PC-3 (cell line): ENCODE measurements around the genes LSM2, PRRT1, HLA-DOB and PSMB8.

GRCh38 chr6:31806371-31807255 is at the start of gene LSM2:
TSS of gene LSM2 (minus strand) at chr6:31806966.
- RAMPAGE, long total RNA = start-site peak on the minus strand at chr6:31806791-31806873, 390 and 246 reads in 2 replicates; start-site peak on the minus strand at chr6:31806923-31806943, 35 and 47 reads in 2 replicates

GRCh38 chr6:31855643-31856167 is 6.9 kb downstream of the NEU1 start:
- RAMPAGE, long total RNA = no peak

- RAMPAGE, long total RNA = no peak
Observed at GRCh38 chr6:31861882-31862300, 730 bp downstream of the NEU1 start.

DNA sequence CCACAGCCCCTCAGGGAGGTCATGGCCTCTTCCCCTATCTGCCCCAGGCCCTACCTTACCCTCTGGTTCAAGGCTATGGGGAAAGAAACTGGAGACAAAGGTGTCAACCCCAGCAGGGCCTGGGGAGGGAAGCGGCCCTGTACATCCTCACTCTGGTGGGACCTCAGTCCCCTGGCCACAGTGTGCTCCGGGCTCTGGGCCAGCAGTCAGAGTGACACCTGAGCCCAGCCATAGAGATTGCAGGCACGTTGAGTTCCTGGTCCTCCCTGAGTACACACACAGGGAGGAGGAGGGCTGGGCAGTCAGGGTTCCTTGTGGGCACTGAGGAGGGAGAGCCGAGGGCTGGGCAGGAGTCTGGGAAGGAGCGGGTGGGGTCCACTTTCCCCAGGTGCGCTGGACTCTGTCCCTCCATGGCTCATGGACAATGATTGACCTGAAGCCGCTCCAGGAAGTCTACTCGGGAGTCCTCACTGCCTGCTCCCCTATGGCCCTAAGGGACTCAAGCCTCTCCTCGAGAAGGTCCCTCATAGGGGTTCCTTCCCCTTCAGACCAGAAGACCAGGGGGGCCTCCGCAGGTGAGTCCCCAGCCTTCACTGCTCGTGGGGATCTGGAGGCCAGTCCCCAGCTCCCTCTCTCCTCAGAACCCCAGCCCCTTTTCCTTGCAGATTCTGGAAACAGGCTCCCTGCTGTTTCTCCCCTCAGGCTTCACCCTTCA is 1.1 kb downstream of the SLC44A4 start:
- RAMPAGE, long total RNA = no peak

DNA sequence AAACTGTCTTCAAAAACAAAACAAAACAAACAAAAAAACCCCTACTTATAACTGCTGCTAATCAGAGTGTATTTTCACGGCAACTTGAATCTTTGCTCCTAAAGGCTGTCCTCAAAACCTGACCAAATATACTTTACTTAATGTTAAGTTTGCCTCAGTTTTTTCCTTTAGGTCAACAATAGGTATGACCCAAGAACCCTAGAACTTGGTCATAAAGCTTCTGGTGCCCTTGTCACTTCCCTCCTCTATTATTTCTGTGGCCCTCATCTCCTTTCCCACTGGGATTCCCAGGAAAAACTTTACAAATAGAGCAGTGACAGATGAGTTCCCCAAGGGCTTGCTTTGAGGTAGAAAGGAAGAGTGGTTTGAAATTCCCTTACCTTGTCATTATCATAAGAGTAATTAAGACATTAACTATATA is 1.9 kb downstream of the EHMT2 start:
- RAMPAGE, long total RNA = no peak

DNA sequence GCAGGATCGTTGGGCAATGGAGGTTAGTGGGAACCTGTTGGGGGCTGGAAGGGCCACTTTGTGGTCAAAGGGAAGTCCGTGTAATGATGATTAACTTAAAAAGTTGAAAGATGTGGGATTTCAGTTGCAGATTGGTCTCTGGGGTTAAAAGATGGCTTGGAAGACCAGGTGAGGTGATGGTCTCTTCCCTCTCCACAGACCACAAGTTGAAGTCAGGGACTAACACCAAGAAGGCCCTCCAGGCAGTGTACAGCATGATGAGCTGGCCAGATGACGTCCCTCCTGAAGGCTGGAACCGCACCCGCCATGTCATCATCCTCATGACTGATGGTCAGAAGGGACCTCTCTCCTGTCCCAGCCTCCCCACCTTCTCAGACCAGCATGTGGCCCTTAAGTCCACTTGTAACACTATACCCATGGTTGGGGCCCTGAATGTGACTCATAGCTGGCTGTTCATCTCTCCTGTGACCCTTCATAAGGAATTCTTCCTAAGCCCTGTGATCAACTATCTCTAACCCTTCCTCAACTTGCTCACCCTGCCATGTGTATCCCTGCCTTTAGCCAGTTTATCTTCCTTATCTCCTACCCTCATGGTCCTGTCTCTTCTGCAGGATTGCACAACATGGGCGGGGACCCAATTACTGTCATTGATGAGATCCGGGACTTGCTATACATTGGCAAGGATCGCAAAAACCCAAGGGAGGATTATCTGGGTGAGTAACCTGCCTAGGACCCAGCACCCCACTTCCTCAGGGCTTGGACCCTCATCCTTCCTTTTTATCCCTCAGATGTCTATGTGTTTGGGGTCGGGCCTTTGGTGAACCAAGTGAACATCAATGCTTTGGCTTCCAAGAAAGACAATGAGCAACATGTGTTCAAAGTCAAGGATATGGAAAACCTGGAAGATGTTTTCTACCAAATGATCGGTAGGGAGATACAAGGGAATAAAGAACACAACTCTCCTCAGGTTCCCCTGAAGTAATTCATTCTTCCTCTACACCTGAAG is 3.0 kb downstream of the CFB start:
- RAMPAGE, long total RNA = no peak

- RAMPAGE, long total RNA = no peak
Observed at GRCh38 chr6:32028591-32029537, 9.4 kb upstream of the CYP21A2 start.

GRCh38 chr6:32095407-32096647 is 13.3 kb downstream of the TNXB start:
- RAMPAGE, long total RNA = no peak

- RAMPAGE, long total RNA = no peak
Observed at GRCh38 chr6:32107917-32108783, 988 bp downstream of the TNXB start.

GRCh38 chr6:32129242-32129684 is 825 bp downstream of the FKBPL start:
- RAMPAGE, long total RNA = no peak

DNA sequence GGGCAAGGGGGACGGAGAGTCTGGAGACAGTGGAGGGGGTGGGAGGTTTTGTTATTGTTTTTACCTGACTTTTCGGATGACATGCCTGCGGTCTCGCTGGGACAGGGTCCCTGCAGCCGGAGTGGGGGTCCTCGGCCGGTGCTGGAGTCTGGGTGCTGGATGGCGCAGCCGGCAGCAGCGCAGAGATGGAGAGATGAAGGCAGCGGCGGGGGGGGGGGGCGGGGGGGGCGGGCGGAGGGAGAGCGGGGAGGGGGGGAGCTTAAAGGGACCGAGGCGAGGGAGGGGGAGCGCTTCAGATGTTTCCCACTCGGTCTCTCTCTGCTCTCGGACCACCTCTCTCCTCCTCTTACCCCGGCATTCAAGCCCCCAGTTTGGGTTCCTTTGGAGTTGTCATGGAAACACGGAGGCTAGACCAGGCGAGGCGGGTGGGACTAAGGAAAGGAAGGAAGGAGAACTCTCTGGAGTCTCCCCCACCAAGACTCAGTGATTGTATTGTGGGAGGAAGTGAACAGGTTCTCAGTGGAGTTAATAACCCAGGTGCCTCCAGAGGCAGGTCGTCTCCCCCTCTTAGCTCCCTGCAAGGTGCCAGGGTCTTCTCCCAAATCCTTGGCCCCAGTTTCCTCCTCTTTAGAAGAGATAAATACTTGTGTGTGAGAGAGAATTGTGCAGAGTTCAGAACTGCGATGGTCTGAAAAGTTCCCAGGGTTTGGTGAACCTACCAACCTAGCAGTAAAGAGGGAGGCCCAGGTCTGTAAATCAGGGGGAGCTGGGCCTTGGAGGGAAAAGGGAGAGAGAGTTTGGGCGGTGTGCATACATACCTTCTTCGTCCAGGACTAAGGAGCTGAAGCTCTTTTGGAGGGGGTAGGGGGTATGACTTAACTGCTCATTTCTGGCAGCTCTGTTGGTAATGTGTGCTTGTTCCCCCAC is at the start of gene PRRT1:
Gene PRRT1 (minus strand): TSS at position 195 of the 927 bp plus-strand sequence.
- RAMPAGE, long total RNA = no peak

GRCh38 chr6:32168554-32169401 is 4.4 kb downstream of the EGFL8 start:
- RAMPAGE, long total RNA = no peak

DNA sequence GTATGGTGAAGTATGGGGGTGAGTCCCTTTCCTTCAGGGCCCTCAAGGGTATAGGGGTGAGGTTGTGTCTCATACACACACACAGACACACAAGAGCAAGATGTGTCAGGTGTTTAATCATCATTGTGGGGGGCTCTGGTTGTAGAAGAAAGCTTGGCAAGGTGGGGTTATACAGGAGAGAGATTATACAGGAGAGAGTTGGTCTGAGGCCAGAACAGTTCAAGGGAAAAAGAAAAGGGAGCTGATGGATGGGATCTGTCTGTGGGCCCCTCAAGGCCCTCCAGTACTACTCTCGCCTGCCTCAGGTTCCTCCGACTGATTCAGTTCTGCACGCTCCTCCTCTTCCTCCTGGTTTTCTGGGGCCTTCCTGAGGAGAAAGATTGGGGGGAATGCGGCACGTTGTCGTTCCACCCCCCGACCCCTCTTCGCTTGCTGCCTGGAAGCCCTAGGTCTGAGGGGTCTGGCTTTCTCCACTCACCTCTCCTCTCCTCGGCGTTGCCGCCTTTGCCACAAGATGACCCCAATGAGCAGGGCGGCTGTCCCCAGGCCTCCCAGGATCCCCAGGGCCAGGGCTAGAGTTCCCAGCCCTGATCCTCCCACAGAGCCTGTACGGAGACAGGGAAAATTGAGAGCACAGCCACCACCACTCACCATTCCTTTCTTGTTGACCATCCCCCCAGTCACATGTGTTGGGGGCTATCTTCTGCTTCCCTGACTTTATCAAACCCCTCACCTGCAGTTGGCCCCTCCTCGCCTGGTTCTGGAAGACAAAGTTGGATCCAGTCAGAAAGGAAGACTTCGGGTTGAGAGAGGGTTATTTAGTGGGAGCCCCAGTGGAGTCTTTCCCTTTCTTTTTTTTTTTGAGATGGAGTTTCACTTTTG is 2.9 kb downstream of the RNF5 start:
- RAMPAGE, long total RNA = no peak

GRCh38 chr6:32588138-32588810 is 1.4 kb downstream of the HLA-DRB1 start:
- RAMPAGE, long total RNA = no peak

DNA sequence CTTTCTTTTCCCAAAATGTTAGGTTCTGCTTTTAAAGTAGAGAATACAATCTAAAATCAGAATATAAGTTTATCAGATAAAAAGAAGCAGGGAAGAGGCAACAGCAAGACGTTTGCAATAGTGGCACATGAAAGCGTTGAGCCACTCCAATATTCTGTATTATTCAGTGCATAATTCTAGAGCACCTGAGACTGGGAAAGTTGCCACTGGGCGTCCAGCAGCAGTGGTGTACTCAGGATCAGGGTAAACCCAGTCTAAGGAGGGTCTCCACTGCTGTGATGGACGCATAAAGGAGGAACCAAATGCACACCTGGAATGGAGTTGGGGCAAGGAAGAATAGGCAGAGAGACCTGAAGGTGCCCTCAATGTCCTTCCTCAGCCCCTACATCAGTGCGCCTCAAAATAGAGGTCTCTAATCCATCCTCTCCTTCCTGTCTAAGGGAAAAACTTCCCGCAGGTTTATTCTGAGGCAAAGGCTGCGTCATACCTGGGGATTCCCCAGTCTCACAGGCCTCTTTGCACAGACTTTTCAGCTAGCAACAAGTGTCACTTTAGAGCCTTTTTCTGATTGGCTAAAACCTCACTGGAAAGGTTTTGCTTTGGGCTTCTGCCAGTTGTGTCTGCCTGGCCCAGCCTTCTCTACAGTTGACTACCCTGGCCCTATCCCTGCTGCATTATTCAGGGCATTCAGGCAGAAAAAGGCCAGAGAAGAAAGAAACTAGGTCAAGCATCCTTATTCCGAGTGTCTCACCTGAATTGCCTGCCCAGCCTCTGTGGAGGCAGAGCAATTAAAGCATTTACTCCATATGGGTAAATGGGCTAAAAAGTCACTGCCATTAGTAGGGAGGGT is 1.7 kb upstream of the HLA-DQB1 start:
- RAMPAGE, long total RNA = no peak

DNA sequence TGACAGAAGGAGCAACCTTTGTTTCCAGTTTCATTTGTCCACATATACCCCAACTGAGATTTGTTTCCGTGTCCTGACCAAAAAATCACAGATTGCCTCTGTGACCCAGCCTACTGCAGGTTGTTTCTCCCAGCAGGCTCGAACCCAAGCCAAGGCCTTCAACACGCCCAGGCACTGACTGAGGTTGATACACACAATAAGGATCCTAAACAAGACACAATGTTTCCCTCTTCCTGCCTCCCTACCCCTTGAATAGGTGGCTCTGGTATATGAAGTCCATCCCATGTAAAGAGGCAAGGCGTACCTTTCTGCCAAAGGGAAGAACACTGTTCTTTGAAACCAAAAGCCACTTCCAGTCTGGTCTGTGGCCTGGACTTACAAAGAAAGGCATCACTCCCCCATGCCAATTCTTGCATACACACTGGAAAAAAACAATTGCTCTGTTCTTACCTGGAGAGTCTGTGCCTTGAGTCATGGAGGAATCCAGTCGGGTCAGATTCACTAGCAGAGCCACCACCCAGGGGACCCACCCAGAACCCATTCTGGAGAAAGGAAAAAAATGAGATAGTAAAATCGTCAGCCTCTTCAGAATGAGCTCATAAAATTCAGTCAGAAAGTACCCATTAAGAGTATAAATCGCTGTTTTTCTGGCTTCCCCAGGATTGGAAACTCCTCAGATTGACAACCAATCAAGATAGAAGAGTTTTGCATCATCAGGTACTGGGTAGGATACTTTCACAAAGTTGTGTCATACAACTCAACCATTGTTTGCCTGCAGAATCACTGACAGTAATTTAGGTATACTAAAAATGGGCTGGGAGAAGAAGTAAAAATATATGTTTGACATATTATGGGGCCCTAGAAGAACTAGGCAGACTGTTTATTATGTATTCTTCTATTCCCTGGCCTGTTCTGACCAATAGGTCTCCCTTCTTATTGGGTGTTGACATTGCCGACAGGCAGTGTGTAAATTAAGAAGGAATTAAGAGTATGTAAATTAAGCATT is at the start of gene HLA-DOB:
Gene HLA-DOB (minus strand): TSS at position 592 of the 1,006 bp plus-strand sequence.
- RAMPAGE, long total RNA = no peak

GRCh38 chr6:32843491-32844199 is at the start of gene PSMB8:
TSS of gene PSMB8 (minus strand) at chr6:32844047.
- RAMPAGE, long total RNA = no peak

DNA sequence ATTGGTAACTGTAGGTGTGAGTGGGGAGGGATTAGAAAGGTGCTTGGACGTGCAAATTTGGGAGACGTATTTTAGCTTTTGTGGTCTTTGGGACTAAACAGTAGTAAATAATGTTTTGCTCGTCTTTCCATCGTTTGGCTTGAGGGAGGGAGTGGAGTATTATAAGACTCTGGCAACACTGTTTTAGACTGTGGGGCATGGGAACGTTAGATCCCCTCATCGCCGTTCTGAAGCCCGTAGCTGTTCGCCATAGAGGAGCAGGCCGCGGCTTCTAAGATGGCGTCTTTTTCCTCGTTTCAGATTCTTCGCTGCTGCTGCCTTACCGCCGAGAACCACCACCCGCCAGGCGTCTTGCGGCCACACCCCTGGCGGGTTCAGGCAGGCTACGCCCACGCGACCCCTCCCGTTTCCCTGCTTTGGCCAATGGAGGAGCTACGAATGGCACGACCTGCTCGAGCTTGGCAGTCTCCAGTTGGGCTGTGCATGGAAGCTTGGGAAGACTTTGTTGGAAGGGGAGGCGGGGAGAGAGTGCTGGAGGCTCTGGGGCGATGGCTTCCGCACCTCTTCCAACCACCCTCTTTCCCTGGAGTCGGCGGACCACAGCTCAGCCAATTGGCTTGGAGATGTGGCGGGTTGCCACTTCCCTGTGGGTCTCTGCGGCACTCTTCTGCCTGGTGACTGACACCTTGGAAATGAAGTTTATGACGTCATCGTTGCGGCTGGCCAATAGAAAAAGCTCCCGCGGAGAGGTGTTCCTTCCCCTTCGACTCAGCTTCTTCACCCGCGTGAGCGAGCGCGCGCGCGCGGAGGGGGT is 3.1 kb downstream of the BRD2 start:
- RAMPAGE, long total RNA = no peak

DNA sequence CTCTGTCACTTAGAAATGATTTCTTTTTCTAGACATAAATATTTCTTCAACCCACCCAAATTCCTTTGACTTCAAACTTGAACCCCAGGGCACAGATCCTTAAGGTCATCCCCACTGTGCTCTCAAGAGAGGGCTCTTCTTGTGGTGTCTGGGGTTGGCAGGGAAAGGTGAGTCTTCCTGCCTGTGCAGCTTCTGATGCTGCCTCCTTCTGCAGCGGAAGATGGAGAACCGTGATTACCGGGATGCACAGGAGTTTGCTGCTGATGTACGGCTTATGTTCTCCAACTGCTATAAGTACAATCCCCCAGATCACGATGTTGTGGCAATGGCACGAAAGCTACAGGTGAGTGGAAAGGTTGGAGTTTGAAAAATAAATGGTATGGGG is 8.8 kb downstream of the BRD2 start:
- RAMPAGE, long total RNA = no peak

DNA sequence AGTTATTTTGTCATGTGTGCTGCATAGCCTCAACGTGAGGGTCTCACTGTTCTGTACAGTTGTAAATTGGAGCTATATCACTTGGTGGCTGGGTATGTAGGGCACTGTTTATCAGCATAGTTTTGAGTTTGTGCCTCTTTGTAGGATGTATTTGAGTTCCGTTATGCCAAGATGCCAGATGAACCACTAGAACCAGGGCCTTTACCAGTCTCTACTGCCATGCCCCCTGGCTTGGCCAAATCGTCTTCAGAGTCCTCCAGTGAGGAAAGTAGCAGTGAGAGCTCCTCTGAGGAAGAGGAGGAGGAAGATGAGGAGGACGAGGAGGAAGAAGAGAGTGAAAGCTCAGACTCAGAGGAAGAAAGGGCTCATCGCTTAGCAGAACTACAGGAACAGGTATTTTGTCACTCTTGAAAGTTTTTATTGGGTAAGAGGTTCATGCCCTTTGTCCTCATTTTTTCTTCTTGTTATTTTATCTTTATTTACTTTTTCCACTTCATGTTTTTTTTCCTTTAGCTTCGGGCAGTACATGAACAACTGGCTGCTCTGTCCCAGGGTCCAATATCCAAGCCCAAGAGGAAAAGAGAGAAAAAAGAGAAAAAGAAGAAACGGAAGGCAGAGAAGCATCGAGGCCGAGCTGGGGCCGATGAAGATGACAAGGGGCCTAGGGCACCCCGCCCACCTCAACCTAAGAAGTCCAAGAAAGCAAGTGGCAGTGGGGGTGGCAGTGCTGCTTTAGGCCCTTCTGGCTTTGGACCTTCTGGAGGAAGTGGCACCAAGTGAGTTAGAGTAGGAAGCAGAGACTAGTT is 9.4 kb downstream of the BRD2 start:
- RAMPAGE, long total RNA = no peak